ENCODE data around the genes SF3B2 and B4GAT1.

GRCh38 chr11:65565775-65566426, 4.4 kb upstream of the ZNRD2 start:
- RRBS, result no CpG with 5 or more reads among the region's 4 CpGs

- RRBS, result 2% methylated on average over 32 of the region's 57 CpGs
Measured at GRCh38 chr11:65574289-65574916, 1.4 kb upstream of the EHBP1L1 start.

- RRBS, result no CpG with 5 or more reads among the region's 53 CpGs
Measured at GRCh38 chr11:65574917-65575972, 608 bp upstream of the EHBP1L1 start.

DNA sequence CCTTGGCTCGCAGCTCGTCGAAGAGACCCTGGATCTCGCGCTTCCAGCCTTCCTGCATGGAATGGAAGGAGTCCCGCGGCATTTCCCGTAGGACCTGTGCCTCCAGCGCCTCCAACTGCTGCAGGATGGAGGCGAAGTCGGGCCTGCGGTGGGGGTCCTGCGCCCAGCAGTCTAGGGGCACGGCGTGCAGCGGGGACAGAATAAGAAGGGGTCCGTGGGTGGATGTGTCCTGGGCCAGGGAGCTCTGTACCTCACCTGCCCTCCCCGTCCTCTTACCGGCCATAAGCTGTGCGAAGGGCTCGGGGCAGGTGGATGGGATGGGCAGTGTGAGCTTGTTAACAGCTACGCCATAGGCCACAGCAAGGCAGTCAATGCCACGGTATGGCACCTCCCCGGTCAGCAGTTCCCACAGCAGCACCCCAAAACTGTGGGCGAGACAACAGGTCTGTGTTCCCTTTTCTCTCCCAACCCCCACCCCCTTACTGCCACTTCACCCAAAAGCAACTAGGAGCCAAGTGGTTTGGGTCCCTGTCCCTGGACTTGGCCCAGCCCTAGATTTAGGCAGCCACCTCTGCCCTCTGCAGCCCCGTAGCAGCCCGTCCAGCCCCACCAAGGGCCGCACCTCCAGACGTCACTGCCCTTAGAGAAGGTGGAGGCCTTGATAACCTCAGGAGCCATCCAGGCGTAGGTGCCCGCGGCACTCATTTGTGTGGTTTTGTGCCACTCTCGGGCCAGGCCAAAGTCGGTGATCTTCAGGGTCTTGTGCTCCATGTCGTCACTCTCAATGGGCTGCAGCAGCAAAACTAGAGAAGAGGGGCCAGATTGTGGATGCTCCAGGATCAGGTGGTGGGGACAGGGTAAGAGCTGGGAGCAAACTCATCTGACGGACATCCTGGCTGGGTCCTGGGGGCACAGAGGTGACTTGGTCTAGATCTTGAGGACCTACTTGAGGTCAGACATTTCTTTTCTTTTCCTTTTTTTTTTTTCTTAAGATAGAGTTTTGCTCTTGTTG, 6.1 kb downstream of the MAP3K11 start:
- RRBS, result 100% methylated on average over 3 of the region's 36 CpGs

GRCh38 chr11:65636075-65637200, 1.5 kb upstream of the SIPA1 start:
- RRBS, result no CpG with 5 or more reads among the region's 28 CpGs

DNA sequence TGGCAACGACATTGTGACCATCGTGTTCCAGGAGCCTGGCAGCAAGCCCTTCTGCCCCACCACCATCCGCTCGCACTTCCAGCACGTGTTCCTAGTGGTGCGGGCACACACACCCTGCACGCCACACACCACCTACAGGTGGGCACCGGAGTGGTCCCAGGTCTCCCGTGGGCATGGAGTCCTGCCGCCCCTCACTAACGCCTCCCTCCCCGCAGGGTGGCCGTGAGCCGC, 8.3 kb downstream of the SIPA1 start:
- RRBS, result no CpG with 5 or more reads among the region's 14 CpGs

GRCh38 chr11:65649888-65651004, 12.3 kb downstream of the SIPA1 start:
- RRBS, result 97% methylated on average over 5 of the region's 26 CpGs

DNA sequence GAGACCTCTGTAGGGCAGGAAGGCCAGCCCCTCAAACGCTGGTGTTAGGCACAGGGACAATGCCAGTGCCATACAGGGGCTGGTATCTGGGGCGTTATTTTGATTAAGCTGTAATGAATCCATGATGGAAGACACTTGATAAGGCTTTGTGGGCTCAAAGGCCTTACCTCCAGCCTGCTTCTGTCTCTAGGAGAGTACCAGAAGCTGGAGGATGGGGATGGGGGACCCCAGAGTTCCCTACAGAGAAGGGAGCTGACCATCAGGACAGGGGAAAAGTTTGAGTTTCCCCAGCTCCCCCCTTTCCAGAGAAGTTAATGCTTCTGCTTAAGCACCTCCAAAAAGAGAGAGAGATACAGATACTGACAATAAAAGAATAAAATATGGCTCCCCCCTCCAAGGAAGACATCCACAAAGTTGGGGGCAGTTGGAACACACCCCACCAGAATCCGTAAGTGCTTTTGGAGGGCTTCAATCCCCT, 8.8 kb downstream of the RELA start:
- RRBS, result no CpG with 5 or more reads among the region's 3 CpGs

GRCh38 chr11:65788847-65789511, 2.1 kb downstream of the OVOL1 start:
- RRBS, result no CpG with 5 or more reads among the region's 10 CpGs

- RRBS, result 100% methylated on average over 3 of the region's 33 CpGs
Measured at GRCh38 chr11:65792877-65793907, 6.3 kb downstream of the OVOL1 start.

DNA sequence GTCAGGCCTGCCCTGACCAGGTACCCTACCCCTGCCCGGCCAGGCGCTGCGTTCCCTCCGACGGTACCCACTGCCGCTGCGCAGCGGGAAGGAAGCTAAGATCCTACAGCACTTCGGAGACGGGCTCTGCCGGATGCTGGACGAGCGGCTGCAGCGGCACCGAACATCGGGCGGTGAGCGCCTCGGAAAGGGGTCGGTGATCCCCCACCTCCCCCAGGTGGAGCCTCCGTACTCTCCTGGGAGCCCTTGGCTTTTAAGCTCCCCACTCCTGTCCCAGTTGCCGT, 639 bp downstream of the MUS81 start:
- RRBS, result 3% methylated on average over 8 of the region's 22 CpGs

- RRBS, result no CpG with 5 or more reads among the region's 12 CpGs
Measured at GRCh38 chr11:65878303-65878752, 1.3 kb upstream of the CTSW start.

- RRBS, result 95% methylated on average over 9 of the region's 51 CpGs
Measured at GRCh38 chr11:65965532-65966747, 4.4 kb downstream of the SART1 start.

GRCh38 chr11:65976004-65976791, 14.7 kb downstream of the SART1 start:
- RRBS, result no CpG with 5 or more reads among the region's 34 CpGs

DNA sequence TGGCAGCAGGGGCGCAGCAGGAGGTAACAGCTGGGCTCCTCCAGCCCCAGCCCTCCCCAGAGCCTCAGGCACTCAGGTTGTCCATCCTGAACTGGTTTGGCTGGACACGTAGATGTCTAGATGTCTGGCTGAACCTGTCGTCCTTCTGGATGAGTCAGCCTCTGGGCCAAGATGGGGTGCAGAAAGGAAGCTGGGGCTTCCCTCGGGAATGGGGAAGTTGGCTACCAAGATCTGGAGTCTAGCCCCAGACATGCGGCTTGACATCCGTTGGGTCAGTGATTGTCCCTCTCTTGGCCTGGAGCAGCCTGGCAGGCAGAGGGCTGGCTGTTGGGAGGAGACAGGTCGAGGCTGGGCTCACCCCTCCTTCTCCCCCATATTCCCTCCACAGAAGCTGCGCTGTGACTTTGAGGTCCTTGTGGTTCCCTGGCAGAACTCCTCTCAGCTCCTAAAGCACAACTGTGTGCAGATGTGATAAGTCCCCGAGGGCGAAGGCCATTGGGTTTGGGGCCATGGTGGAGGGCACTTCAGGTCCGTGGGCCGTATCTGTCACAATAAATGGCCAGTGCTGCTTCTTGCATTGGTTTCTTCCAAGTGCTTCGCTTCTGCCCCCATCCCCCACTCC, 1.2 kb downstream of the CST6 start:
- RRBS, result no CpG with 5 or more reads among the region's 13 CpGs

GRCh38 chr11:66051683-66052577, at the start of gene SF3B2:
Gene SF3B2 (plus strand): TSS chr11:66052364.
- RRBS, result 2% methylated on average over 24 of the region's 81 CpGs

DNA sequence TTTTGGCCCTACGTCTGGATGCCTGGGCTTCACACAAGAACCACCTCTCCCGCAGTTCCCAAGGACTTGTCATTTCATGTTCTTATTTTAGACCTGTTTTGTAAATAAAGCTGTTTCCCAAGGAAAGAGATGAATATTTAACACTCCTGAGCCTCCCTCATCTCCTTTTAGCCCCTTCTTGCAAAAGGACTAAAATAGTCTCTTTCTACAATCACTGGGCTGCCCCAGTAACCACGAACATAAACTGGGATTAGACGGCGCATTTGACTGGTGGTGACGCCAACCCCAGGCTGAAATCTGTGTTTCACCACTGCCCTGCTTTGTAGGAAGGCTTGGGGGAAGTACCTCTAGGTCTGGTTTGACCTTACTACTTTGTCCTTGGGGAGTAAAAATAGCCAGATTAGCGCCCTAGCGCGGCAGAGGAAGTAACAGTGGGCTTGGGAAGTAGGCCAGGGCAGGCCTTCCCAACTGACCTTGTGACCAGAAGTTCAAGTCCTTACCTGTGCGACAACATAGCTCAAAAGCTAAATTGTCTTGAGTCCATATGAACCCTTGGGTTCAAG, 1.2 kb upstream of the PACS1 start:
- RRBS, result no CpG with 5 or more reads among the region's 10 CpGs

DNA sequence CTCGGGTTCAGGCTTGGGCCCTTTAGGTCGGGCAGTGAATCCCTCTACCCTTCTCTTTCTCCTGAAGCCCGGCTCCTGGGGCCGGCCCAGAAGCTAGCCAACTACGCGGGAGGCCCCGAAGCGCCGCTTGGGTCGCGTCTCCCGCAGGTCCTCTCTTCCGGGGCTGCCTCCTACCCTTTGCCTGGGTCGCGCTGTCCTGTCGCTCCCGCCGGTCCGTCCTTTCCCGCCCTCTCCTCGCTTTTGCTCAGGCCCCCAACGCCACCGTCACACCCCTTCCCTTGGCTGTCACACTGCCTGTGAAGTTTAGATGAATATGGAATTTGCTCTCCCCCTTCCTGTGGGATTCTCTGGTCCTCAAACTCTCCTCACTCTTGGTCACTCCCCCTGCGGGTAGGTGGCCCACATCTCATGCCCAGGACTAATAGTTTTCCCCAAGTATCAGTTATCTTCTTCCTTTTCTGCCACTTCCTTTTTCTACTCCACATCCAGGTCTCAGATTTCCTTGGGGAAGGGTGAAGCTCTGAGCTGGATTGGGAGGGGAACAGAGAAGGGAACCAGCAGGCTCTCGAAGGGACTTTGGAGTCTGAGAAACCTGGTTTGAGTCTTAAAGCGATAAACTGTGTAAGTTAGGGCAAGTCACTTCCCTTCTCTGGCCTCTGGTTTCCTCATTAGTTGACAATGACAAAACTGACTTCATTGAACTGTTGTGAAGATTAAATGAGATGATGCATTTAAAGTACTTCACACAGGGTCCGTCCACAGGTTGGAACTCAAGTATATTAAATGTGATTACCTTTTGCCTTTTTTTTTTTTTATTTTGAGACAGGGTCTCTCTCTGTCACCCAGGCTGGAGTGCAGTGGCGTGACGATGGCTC, 872 bp downstream of the RAB1B start:
- RRBS, result 3% methylated on average over 15 of the region's 29 CpGs

- RRBS, result no CpG with 5 or more reads among the region's 7 CpGs
Measured at GRCh38 chr11:66281460-66281972, 3.5 kb downstream of the CNIH2 start.

DNA sequence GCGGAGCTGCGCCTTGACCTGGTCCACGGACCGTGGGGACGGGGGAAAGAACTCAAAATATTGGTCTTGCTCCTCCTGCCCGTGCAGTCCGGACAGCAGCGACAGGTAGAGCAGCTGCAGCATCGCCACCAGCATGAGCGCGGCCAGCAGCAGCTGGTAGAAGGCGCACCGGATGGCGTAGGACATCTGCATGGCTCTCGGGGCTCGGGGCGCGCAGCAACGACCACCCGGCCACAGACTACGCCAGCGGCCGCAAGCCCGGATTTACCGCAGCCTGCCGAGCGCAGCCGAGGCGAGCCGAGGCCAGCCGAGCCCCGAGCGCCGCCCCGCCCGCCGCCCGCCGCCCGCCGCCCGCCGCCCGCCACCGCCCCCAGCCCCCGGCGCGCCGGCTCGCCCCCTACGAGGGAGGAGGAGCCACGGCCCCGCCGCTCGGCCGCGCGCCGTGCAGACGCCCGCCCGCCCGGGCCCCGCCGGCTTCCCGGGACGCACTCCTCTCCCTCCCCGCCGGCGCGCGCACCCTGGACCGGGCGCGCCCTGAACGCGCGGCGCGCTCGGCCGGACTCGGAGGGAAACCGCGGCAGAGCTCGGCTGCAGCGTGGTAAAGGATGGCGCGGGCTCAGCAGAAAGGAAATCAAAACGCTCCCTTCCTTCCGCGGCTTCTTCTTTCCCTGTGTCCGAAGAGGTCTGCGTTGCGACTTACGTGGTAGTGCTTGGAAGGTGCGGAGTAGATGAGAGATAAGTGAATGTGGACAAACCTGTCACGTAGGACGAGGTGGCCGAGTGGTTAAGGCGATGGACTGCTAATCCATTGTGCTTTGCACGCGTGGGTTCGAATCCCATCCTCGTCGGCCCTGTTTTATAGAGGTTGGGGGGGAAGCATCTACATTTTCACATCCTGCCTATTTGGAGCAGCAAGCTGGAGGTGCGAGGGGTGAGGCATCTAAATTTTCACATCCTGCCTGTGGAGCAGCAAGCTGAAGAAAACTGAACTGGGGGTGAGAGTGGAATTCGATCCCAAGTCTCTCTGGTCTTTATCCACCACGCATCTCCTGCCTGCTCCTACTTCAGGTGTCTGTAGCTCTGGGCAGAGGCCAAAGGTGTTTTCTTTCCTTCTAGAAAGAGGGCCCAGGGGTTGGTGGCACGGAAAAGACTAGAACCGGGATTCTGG, at the start of gene B4GAT1:
TSS of gene B4GAT1 (minus strand) at position 276 of the 1,168 bp plus-strand sequence.
- RRBS, result 2% methylated on average over 27 of the region's 111 CpGs